ENCODE measurements around a stretch of chr3.

DNA sequence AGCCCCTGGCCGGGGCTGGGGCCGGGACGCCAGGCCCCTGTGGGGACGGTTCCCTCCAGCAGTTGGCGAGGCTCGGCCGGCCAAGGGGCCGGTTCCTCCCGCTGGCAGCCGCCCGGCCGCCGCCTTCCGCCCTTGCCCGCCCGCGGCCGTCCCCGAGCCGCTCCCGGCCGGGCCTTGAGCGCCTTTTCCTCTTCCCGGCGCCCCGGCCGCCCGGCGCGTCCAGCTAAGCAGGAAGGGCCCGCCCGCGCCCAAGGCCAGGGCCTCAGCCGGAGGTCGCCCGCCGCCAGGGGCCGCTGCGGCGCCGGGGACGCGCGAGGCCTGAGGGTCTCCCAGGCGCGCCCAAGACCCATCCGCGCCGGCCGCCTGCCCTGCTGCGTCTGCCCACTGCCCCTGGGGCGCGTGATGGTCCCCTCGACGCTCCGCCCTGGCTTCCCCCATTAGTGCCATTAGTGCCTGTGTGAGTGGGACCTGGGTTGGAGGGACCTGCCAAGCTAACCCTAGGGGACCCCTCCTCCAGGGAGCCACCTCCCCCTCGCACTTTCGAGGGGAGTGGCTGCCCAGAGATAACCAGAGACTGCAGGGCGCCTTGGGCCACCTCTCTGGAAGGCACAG, 106.4 kb downstream of the FBLN2 start:
- PRO-cap = no peak

DNA sequence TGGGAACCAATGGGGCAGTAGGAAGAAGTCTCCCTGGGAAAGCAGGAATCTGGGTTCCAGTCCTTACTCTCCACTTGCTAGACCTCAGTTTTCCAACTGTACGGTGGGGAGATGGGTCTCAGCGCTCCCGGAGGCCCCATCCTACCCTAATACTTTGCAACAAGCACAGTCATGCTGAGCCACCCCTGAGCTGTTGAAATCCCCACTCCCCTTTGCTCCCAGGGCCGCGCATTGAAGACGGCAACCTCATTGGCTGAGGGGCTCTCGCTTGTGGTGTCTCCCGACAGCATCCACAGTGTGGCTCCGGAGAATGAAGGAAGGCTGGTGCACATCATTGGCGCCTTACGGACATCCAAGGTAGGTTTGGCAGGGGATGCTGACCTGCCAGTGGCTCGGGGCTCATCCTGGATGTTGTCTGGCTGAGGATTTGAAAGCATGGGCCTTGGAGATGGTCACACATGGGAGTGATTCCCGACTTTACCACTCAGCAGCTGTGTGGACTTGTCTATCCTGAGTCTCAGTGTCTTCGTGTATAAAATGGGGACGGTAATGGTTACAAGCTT, 5.8 kb downstream of the TMEM43 start:
- PRO-cap = no peak

DNA sequence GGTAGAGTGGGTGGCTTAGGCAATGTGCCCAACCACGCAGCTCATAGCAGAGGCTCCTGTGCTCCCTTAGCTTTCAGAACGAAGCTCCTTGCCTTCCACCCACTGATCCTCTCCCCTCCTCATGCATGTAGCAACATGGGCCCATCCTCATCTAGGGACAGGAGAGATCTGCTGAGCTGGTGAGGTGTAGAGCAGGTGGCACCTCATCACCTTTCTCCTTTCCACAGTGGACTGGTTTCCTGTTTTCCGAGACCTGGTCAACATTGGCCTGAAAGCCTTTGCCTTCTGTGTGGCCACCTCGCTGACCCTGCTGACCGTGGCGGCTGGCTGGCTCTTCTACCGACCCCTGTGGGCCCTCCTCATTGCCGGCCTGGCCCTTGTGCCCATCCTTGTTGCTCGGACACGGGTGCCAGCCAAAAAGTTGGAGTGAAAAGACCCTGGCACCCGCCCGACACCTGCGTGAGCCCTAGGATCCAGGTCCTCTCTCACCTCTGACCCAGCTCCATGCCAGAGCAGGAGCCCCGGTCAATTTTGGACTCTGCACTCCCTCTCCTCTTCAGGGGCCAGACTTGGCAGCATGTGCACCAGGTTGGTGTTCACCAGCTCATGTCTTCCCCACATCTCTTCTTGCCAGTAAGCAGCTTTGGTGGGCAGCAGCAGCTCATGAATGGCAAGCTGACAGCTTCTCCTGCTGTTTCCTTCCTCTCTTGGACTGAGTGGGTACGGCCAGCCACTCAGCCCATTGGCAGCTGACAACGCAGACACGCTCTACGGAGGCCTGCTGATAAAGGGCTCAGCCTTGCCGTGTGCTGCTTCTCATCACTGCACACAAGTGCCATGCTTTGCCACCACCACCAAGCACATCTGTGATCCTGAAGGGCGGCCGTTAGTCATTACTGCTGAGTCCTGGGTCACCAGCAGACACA, 16.8 kb downstream of the TMEM43 start:
- PRO-cap = no peak

- PRO-cap = no peak
These were observed 540 bp downstream of the LSM3 start for GRCh38 chr3:14178994-14179720.

- PRO-cap = no peak
These were observed 26.1 kb downstream of the LSM3 start for GRCh38 chr3:14204451-14205380.

DNA sequence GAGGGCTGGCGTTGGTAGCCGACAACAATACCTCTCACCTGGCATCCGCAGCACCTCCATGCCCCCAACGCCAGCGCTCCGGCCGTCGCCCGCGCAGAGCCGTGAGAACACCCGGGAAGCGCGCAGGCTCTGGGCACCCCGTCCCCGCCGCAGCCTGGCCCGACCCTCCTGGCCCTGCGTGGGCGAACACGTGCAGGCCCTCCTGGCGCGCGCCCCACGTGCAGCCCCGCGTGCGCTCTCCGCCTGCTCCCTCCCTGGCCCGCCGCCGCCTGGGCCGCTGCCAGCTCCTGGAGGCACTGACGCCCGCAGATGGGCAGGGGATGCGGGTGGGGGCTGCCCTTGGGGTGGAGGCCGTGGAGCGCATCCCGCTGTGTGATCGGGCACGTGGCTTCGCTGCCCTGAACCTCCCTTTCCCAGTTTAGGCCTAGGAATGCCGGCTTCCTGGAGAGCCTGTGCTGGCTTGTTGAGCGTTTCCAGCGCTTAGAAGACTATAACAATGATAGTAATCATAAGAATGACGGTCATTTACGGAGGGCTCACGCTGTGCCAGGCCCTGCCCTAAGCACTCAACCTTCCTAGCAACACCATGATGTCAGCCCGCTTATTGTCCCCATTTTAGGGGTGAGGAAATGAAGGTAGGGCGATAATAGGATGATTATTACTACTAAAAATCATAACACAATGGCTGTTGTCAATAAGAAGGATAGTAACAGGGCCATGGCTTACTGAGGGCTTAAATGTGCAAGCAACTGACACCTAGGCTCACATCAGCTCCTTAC, 104.5 kb upstream of the SLC6A6 start:
- PRO-cap = no peak

GRCh38 chr3:14336045-14336715, 66.2 kb upstream of the SLC6A6 start:
- PRO-cap = unidirectional peak, plus-strand start at chr3:14336309; bidirectional peak, plus-strand start at chr3:14336614, minus-strand start at chr3:14336529

DNA sequence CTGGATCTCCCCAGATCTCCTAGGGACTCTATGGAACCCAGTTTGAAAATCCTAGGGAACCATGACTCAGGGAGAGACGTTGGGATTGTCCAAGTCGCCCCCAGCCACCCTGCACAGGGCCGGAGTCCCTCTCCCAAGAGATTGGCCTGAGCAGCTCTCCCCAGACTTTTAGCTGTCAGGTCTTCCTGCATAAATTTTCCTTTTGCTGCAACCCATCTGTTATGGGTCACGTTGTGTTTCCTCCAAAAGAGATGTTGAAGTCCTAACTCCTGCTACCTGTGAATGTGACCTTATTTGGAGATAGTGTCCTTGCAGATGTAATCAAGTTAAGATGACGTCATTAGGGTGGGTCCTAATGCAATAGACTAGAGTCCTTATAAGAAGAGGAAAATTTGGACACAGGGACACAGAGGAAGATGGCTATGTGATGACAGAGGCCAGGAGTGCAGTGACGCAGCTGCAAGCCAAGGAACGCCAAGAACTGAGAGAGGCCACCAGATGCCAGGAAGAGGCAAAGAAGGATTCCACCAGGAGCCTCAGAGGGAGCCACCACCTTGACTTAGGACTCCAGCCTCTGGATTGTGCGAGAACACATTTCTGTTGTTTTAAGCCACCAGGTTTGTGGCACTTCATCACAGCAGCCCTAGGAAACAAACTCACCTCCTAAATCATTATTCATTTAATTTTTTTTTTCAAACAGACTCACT, 13.2 kb upstream of the SLC6A6 start:
- PRO-cap = no peak

GRCh38 chr3:14424232-14424599, 21.8 kb downstream of the SLC6A6 start:
- PRO-cap = no peak

- PRO-cap = no peak
These were observed 26.9 kb downstream of the SLC6A6 start for GRCh38 chr3:14429207-14429767.

- PRO-cap = no peak
These were observed 32.1 kb downstream of the SLC6A6 start for GRCh38 chr3:14434118-14435276.

- PRO-cap = no peak
These were observed 38.0 kb downstream of the SLC6A6 start for GRCh38 chr3:14440134-14441005.

DNA sequence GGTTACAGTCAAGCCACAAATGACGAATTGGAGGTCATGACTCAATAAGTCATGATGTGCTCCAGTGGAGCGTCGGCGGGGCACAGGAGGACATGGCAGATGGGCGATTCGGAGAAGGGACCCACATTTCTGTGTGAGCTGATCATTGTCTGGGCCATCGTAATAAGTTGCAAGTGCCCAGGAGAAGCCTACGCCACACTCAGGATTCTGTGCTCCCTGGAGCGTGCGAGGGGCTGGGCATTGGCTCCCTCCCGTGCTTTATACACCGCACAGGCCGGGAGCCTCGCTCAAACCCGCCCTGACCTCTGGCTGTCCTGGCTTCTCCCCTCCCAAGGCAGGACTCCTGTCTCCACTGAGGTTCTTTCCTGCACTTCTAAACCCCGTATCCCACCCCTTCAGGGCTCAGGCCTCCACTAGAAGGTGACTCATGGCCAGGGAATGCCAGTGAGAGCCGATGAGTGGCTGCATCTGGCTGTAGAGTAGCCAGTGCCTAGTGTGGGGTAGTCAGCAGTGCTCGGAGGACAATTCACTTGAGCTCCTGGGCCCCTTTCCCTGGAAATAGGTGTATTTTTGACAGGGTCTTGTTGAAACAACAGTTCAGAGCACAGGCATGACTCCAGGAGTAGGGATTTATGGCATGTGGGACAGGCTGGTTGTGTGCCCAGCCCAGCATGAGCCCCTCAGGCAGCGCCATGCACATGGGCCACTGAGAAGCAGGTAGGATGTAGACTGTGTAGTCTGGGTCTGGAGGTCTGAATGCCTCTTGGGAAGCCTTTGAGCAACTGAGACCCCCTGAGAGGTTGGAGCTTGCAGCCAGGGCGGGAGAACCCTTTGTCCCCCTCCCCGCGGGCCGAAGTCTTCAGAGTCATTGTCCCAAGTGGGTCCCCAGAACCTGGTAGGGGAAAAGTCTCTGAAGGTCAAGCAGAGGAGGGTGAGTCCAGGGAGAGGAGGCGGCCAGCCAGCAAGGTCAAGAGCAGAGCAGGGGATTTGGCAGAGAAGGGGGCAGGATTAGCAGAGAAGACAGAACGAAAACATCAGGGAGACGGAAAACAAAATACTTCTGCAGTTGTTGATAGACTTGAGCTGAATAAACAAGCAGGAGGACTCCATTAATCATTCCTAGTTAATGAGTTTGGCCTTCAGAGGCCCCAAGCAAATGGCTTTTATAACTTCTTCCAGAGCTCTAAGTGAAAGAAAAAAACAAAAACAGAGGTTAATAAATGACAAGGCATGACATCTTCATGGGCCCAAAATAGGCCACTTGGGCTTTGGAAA, 67.1 kb downstream of the GRIP2 start:
- PRO-cap = no peak

GRCh38 chr3:14522862-14523707, 17.1 kb downstream of the GRIP2 start:
- PRO-cap = no peak

DNA sequence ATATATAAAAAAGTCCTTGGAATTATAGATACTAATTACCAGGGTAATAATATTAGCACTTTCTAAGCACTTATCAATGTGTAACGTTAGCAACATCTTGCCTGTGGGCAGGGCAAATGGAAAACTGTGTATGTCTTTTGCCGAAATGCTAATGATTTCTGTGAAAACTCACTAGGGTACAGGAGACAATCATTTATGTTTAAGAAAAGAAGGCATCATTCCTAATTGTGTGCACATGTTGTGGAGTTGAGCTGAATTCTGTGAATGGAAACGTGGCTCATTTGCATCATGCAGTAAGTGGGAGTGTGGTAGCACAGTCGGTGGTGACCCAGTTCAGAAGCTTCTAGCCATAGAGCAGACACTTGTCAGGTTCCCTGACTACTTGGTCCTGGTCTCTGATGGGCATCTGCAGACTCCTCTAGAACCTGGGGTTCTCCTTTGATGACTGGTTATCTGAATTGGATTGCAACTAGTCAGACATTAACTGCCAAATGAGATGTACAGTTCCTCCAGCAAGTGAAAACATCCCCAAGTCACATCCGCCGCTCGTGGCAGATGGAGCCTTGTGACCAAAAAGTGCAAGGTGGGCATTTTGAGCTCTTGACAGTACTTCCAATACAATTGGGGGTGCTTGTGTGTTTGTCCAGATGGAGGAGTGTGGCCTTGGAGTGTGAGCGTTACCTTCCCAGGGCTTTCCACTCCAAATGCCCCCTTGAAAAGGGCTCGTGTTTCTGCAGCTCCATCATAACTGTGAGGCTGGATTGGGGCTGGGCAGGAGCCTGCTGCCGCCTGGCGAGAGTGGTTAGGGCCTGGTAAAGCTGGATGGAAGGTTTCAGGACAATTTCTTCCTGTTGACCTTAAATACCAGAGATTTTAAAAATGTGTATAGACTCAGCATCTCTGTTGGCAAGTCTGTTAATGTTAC, 21.5 kb downstream of the MRPS25 start:
- PRO-cap = no peak

DNA sequence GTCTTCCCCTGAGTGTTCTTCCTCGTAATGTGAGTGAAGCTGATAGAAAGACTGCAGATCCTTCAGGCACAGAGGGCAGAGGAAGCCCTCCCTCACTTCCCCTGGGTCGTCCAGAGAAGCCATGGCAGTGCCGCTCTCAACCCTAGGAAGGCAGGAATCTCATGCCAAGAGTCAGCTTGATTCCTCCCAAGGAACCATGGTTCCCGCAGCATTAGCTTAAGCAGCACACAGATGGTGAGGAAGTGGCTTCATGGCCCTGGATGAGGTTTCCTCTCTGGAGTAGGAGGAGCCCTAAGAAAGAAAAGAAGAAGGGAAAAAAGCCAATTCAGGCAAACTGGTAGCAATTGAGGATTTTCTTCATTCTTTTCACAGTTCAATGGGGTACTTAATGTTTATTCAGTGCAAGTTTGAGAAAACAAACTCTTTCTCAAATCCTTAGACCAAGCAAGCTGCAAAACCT, 2.9 kb downstream of the RBSN start:
- PRO-cap = no peak

DNA sequence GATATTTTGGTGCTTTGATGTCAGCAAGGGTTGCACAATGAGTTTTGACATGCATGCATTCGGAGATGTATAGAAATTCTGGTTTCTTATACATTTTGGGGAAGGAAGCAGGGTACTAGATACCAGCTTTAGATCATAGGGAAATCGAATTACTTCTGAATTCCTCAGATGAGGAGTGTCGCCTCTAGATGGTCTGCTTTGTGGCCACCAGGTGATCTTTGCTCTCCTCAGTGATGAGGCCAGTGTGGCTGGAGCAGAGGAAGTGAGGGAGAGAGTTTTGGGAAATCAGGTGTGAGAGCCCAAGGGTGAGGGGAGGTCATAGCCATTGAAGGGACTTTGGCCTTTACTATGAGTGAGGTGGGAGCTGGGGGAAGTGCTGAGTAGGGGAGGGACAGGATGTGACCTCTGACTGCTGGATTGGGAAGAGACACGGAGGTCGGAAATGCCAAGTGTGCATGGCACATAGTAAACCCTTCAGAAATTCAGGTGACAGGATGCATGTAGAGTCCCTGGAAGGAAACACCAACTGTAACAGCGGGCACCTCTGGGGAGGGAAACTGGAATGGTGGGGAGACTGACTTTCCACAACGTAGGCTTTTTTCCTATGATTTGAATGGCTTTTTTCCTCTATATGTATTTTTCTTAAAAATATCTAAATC, 8.5 kb upstream of the RBSN start:
- PRO-cap = no peak

DNA sequence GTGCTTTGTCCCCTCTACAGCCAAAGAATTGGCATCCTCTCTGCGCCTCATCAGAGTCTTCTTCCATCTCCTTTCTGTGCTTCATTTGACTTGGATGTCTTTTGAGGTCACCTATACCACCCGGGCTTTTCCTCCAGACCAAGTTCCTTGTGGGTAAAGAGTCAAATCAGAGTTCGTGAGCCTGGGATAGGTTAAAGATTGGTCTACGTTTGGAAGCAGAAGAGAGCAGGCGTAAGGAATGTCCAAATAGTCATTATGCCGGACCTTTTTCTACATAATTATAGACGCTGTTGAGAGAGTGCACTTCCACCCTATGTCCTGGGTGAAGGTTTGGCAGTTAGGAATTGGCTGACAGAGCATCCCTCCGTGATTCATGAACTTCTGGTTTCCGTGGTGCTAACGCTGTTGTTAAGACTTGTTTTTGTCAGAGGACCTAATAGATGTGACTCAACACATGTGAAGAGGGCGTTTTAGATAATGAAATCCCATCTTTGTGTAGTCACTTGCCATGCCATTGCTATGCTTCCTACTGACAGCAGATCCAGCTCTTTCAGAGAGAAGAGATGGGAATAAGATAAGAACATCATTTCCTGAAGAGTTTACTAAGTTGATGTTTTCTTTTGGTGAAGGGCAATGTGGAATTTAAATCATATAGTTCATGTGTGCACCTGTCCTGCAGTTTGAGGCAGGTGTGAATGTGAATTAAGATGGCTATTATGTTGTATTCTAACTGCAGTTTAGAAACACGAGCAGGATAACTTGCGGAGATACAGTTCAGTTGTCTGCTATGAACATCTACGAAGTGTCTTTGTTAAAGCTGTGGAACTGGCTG, 1.2 kb downstream of the EAF1 start:
- PRO-cap = no peak

GRCh38 chr3:15442724-15443454, 15.5 kb downstream of the EAF1 start:
- PRO-cap = no peak

DNA sequence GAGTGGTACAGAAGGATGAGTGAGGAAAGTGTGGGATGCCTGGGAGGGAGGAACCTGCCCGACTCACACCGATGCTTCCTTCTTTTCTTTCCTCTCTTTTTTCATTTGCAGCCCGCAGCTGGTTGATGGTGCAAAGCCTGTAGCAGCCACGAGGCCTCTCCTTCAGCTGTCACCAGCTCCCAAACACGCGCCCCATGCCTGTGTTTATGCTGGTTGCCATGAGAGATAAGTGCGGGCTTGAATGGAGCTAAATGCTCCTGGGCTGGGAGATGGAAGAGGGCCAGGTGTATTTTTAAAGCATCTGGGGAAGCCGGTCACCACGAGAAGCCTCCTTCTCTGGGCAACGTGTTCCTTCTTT, 9.4 kb downstream of the COLQ start:
- PRO-cap = no peak